Kidney (tissue), 2 donors: ENCODE data around the genes DDIAS, PCF11 and TMEM126B.

- PRO-cap, result bidirectional peak, plus-strand start at chr11:82901736, minus-strand start at chr11:82901510
- RRBS, result 2% methylated on average over 24 of the region's 45 CpGs
Measured at GRCh38 chr11:82901238-82901949, at the start of gene DDIAS. TSS of gene DDIAS (plus strand) at chr11:82901736.

- PRO-cap, result unidirectional peak, plus-strand start at chr11:82971653
- RRBS, result no CpG with 5 or more reads among the region's 4 CpGs
Measured at GRCh38 chr11:82971194-82971716, 69.7 kb downstream of the DDIAS start.

DNA sequence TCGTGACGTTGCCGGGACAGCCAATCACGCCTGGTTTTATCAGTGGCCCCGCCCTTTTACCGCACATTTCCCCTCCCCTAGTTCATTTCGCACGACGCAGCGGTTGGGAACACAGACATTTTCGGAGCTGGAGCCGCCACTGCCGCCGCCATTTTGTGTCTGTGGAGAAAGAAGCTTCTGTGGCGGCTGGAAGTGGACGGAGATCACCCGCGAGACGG, at the start of gene PCF11:
Gene PCF11 (plus strand): TSS at position 90 of the 218 bp plus-strand sequence.
- PRO-cap, result bidirectional peak, plus-strand start at position 118 of the sequence, minus-strand start outside the sequence
- RRBS, result no CpG with 5 or more reads among the region's 19 CpGs

GRCh38 chr11:83159352-83160123, 2.6 kb downstream of the PCF11 start:
- PRO-cap, result no peak
- RRBS, result no CpG with 5 or more reads among the region's 12 CpGs

GRCh38 chr11:83186158-83186861, 7.2 kb upstream of the ANKRD42 start:
- PRO-cap, result unidirectional peak, plus-strand start at chr11:83186618
- RRBS, result no CpG with 5 or more reads among the region's 5 CpGs

GRCh38 chr11:83285151-83286234, 674 bp downstream of the CCDC90B start:
- PRO-cap, result bidirectional peak, plus-strand start at chr11:83285686, minus-strand start at chr11:83285709; bidirectional peak, plus-strand start at chr11:83286120, minus-strand start at chr11:83285988
- RRBS, result under 1% methylated on average over 14 of the region's 58 CpGs

DNA sequence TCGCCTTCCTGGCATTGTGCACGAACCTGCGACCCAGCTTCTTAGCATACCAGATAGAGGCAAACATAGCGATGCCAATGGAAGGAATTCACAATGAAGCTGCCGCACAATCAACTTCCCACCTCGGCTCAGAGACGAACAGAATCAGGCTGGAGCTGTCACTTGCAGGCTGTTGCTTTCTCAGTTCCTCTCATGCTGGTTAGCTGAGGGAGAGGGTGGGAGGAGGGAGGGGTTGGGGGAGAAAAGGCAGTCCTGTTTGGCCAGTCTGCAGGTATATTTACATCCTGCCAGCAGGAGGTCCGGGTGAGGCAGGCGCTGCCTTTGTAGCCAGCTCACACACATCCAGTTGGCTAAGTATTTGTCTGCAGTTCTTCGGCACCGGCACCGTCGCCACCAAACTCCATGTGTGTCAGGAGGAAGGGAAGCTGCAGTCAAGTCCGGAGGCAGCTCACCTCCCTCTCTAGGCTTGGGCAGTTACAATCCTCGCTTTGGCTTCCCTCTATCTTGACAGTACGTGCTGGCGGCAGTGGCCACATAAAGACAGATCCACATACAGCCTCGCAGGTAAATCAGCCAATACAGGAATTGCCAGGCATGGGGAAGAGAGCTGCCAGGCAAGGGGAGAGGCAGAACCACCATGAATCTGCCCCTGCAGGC, 1151.4 kb upstream of the CCDC90B start:
- PRO-cap, result no peak
- RRBS, result 17% methylated on average over 7 of the region's 18 CpGs

GRCh38 chr11:84476466-84476914, 1150.7 kb downstream of the DLG2 start:
- PRO-cap, result no peak

- PRO-cap, result bidirectional peak, plus-strand start at chr11:85628088, minus-strand start at chr11:85627798; bidirectional peak, plus-strand start at chr11:85628595, minus-strand start at chr11:85628328
- RRBS, result 2% methylated on average over 20 of the region's 53 CpGs
Measured at GRCh38 chr11:85627617-85628706, at the start of gene TMEM126B. TSS of gene TMEM126B (plus strand) at chr11:85628593.

DNA sequence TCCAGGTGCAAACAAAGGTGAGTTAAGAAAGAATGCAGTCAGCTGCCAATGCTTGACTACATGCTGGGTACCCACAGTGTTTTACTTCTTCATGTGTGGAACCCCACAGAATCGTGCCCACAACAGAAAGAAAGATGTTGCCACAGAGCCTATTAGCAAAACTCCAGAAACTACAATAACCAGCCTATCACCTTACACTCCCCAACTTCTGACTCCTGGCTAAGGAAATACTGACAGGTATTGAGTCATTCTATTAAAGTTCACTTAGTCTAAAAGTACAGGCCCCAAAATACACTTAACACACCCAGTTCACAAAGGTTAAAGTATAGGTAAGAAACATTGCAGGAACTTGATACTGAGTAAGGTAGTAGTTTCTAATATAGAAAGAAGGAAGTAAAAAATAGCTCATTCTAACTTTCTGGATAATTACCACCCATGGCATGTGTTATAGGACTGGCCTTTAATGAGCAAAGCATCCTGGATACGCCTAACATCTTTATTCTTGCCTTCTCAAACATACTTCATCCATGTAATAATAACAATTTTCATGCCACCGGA, 57.0 kb upstream of the CCDC89 start:
- PRO-cap, result no peak
- RRBS, result no CpG with 5 or more reads among the region's 3 CpGs

DNA sequence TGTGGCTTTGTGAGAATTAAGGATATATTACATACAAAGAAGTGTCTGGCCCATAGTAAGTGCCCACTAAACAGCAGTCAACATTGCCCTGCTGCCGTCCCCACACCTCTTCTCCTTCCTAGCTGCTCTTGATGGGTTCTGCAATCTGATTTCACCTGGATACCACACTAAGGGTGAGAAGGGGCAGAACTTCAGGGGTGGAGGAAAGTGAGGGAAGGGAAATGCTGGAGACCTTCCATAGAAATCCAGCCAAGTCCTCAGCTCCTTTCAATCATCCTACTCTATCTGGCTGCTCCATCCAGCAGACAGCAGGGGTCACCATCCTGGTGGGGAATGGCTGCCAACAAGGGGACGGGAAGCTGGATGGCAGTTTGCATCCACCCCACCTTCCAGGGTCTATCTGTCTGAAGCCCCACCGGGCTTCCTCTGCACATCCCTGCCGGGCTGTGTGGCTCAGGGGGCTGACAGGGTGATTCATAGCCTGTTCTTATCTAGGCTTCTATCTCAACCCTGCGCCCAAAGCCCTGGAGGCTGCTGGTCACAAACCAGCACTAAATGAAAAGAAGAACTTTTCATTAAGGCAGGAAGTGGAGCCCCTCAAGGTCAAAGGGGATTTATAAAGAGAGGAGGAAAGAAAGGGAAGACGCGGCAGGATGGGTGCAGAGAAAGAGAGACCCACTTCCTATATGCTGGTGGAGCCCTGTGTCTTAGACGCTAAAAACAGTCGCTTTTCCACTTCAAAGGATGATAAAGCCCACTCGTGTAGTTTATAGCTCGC, 1.1 kb downstream of the SYTL2 start:
- PRO-cap, result unidirectional peak, plus-strand start at position 321 of the sequence
- RRBS, result no CpG with 5 or more reads among the region's 11 CpGs

GRCh38 chr11:85827526-85828385, 16.8 kb upstream of the SYTL2 start:
- PRO-cap, result no peak
- RRBS, result no CpG with 5 or more reads among the region's 1 CpG

DNA sequence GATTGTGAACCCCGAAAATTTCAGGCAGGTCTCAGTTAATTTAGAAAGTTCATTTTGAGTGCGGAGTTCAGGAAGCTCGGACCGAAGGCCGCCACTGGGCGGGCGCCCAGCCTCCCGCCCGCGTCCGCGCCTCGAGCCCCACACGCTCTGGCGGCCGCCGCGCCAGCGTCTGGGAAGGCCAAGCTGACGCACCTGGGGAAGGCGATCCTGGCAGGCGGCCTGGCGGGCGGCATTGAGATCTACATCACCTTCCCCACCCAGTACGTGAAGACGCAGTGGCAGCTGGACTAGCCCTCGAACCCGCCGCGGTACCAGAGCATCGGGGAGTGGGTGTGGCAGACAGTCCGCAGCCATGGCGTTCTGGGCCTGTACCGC, 79.4 kb downstream of the CCDC83 start:
- PRO-cap, result no peak
- RRBS, result no CpG with 5 or more reads among the region's 34 CpGs

DNA sequence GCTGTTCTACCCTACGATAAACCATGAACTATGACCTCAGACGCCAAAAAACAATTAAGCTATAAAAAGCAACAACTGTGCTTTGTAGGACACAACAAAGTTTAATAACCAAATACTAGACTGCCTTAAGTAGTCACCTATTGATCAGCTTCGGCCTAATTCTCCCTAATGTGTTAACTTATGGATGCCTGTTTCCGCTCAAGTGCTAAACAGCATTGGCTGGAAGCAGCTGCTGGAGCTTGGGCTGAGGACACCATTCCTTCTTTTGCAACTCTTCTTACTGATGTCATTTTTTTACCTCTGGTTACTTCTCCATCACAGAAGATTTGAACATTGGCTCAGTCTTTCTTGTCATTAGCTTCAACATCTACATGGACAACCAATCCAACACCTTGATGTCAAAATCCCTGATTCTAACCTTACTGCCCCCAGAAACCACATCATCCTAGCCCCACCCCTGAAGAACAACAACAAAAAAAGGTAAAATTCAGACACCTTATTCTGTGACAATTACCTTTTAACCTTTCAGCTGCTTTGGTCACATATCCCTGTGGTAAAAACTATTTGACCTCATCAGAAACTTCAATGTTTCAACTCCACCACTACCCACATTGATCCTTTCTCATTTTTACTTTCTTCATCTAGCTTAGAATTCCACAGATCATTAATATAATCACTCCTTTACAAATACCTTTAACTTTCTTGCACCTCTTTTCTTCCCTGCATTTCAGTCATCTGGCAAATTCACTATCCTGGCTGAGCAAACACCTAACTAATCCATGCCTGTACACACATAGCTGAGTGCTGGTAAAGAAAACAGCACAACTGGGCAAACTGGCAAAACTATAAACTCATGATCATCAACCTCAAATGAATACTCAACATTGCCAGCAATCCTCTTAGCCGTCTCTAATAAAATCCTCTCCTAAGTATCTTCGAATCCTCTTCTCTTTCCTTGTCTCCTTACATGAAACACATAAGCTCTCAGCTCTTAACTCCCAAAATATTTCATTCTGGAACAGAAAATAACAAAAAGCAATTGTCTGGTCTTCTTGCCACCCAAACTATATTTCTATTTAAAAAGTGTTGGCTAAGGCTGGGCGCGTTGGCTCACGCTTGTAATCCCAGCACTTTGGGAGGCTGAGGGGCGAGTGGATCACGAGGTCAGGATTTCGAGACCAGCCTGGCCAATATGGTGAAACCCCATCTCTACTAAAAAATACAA, 52.6 kb downstream of the PICALM start:
- PRO-cap, result no peak
- RRBS, result no CpG with 5 or more reads among the region's 12 CpGs

- PRO-cap, result no peak
- RRBS, result no CpG with 5 or more reads among the region's 3 CpGs
Measured at GRCh38 chr11:86054211-86054885, 14.5 kb downstream of the PICALM start.

GRCh38 chr11:86143407-86144036, 74.6 kb upstream of the PICALM start:
- PRO-cap, result no peak
- RRBS, result no CpG with 5 or more reads among the region's 5 CpGs

- PRO-cap, result no peak
Measured at GRCh38 chr11:86152380-86152629, 83.4 kb upstream of the PICALM start.

DNA sequence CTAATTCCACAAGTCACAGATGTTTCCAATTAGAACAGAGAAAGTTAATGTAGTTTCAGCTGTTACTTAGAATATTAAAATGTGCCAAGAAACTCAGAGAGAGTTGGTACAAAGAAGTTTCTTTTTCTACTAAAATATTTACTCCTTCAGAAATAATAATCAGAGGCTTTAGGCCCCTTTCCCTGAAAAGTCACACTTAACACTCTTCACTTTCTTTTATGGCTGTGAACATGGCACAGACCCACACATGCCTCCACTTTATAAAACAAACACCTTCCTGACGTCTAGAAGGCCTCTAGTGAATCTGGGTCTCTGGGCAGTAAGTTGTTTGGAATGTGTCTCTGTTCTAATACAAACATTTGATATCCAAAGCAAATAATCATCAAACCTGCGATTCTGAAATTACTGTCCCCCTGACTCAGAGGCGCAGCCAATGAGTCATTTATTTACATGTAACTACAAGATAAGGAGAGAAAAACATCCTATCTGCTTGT, 149.2 kb downstream of the CCDC81 start:
- PRO-cap, result no peak
- RRBS, result no CpG with 5 or more reads among the region's 3 CpGs

- PRO-cap, result no peak
- RRBS, result no CpG with 5 or more reads among the region's 1 CpG
Measured at GRCh38 chr11:86524378-86524693, 149.6 kb downstream of the CCDC81 start.

- PRO-cap, result no peak
- RRBS, result no CpG with 5 or more reads among the region's 5 CpGs
Measured at GRCh38 chr11:86578142-86578924, 203.6 kb downstream of the CCDC81 start.